CD14-positive monocyte (primary cell): ENCODE results near the gene MDK.

GRCh38 chr11:45266692-45267148 is 19.4 kb downstream of the SYT13 start:
- CAGE, long polyA plus RNA = no peak

GRCh38 chr11:45554537-45554980 is 110.9 kb downstream of the CHST1 start:
- CAGE, long polyA plus RNA = no peak

DNA sequence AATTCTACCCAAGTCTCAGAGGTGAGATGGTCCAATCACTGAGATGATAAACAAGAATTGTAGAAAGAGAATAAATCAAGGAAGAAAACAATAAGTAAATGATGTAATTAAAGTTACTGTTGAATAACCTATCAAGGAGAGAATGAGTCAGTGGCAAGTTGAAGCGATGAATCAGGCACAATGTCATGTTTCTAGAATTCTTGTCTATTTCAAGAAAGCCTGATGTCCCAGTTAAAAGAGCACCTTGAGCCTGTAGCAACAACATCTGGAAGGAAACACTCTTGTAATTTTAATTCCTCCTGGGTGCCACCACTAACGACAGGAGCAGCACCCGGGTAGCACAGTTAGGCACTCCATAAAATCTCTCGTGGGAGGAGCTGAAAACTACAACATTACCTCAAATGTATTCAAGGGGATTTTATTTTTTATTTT is 67.9 kb upstream of the SLC35C1 start:
- CAGE, long polyA plus RNA = no peak

DNA sequence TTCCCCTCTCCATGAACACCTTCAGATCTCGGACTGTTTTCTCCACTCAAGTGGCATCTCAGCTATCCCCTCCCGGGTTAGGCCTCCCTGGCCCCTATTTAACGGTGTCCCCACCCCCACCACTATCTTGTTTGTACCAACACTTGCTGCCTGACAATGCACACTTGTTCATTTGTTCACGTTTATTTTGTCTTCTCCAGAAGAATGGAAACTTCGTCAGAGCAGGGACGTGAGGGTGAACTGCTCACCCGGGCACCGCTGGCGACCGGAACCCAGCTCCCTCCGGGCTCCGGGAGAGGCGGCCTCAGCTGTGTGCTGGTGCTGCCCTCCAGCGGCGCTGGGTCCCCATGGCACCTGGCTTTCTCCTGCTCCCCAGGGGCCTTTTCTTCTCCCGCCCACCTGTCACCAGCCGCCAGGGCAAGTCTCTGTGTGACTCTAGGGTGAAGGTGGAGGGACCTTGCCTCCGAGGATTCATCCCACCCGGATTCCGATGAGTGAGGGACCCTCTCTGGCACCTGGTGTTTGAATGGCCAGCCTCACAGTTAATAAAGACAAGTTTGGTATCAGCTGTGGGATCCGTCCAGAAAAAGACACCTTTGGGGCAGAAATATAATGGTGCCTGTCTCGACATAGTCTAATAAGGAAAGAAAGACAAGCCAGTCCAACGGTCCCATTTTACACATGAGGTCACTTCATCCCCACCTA is 33.0 kb upstream of the SLC35C1 start:
- CAGE, long polyA plus RNA = no peak

- CAGE, long polyA plus RNA = no peak
Observed at GRCh38 chr11:45805556-45806309, 784 bp downstream of the SLC35C1 start.

DNA sequence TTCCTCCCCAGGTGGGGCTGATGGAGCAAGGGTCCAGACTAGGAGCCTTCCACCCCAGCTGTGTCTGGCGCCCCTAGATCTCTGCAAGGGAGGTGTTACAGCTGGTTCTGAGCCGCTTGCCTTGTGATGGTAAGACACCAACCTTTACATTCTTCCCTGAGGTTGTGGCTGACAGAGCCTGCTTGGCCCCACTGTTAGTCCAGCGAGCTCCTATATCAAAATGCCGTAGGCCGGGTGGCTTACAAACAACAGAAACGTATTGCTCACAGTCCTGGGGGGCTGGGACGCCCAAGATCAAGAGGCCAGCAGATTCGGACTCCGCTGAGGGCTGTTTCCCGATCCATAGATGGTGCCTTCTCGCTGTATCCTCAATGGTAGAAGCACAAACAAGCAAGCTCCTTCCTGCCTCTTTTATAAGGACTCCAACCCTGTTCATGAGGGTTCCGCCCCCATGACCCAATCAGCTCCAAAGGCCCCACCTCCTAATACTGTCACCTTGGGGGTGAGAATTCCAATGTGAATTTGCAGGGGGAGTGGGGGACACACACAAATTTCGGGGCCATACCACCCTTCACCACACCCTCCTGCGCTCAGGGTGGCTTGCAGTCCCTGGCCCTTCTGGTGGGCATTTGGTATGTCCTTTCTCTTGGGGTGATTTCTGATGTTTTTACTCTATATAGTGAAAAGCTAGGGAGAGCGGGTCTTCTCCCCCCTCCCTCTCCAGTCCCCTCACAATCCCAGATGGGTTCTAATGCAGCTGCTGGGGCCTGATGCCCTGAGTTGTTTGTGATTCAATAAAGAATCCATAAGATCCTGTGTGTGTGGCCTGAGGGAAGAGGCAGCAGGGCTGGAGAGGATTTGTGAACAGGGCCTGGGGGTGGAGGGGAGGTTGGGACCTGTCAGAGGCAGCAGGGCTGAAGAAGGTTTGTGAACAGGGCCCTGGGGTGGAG is 7.5 kb downstream of the SLC35C1 start:
- CAGE, long polyA plus RNA = no peak

GRCh38 chr11:45851927-45852511 is 4.7 kb downstream of the CRY2 start:
- CAGE, long polyA plus RNA = no peak

- CAGE, long polyA plus RNA = no peak
Observed at GRCh38 chr11:45857966-45859059, 11.0 kb downstream of the CRY2 start.

DNA sequence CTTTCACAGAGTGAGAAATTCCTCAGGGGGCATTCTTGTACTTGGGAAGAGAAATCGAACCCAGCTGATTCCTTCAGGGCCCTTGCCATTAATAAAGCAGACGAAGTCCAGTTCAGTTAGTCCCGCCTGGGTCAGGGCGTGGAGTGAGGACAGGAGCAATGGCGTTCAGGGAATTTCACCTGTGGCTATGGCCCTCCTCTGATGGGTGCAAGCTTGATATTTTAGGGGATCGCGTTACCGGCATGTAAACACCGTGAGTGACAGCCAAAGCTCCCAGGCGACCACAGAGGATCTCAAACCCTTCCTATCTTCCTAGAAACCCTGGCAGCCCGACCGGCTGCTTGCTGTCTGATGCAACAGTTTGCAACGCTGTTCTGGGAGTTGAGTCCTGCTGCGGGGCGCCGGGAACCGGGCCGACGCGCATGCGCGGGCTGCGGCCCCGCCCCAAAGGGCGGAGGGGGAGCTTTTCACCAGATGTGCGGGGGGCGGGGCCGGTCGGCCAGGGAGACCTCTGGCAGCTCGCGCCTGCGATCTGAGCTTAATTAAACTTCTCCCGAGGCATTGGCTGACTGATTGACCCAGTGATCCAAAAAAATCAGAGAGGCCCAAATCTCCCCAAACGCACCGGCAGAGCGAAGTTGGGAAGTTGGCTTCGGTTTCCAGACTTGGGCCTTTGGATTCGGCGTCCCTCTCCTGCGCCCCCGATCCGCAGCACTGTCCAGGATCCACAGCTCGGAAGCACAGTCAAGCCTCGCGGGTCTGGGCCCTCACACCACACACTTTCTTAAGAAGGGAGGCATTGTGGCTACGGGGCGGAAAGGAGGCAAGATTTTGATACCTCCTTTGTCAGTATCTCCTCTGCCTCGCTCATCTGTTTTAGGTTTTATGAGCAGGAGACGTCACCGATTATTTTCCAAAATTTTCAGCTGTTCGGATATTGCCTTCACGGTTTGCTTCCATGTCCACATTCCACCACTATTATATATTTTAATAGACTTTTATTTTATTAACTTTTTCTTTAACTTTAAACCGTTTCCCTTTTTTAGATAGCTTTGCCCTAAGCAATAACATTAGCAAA is 34.1 kb upstream of the CREB3L1 start:
- CAGE, long polyA plus RNA = no peak

DNA sequence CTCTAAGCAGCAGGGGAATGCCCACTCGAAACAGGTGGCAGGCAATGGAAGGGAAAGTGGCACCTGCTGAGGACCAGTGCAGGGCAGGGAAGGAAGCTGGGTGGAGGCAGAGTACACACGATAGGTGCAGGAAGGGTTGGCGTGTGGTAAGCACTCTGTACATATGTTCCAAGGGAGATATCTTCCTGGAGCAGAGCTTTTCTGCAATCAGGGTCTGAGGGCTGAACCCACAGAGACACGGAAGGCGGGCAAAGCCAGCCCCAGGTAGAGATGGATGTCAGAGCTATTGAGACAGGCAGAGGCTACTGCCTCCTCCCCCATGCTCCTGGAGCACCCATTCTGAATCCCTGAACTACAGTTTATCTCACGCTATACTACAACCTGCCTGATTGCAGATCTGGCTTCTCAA is 11.5 kb upstream of the CREB3L1 start:
- CAGE, long polyA plus RNA = no peak

- CAGE, long polyA plus RNA = start-site peak on the plus strand at chr11:46345427-46345475, 1,155 and 1,066 reads in 2 replicates
Observed at GRCh38 chr11:46345166-46345808, 2.0 kb upstream of the DGKZ start.

DNA sequence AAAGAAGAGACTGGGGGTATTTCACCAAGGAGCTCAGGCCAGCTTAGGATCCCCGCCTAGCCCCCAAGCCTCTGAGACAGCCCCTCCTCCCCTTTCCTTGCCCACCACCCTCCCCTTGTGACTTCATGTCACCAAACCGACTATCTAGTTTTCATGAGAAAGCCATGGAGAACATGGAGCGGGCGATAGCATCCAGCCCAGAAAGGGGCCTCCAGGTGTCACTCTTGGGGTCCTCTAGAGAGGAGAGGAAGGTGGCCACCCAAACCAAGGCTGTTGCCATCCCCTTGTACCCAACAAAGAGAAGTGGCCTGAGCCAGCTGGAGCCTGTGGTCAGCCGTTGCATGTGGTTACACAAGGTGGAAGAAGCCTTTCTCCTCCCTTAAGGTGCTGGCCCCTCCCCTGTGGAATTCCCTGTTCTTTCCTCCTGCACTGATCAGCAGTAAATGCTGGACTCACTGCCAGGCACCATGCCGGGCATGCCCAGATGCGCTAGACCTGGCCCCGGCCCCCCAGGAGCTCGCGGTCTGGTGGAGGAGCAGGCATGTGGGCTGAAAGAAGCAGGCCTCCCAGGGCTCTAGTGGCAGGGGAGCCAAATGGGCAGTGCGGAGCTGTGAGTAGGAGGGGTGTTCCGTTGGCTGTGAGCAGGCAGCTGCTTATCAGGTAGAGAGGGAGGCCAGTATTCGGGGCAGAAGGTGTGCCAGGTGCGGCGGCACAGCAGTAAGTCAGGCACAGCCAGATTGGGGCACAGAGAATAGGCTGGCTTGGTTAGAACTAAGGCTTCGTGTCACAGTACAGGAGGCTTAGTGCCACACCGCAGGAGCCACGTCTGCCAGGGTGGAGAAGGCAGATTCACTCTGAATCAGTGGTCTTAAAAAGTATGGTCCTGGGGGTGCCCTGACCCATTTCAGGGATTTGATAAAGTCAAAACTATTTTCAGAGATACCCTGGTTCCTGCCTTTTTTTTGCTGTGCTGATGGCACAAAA is 10.2 kb downstream of the DGKZ start:
- CAGE, long polyA plus RNA = no peak

- CAGE, long polyA plus RNA = no peak
Observed at GRCh38 chr11:46369378-46370103, 11.9 kb upstream of the MDK start.

DNA sequence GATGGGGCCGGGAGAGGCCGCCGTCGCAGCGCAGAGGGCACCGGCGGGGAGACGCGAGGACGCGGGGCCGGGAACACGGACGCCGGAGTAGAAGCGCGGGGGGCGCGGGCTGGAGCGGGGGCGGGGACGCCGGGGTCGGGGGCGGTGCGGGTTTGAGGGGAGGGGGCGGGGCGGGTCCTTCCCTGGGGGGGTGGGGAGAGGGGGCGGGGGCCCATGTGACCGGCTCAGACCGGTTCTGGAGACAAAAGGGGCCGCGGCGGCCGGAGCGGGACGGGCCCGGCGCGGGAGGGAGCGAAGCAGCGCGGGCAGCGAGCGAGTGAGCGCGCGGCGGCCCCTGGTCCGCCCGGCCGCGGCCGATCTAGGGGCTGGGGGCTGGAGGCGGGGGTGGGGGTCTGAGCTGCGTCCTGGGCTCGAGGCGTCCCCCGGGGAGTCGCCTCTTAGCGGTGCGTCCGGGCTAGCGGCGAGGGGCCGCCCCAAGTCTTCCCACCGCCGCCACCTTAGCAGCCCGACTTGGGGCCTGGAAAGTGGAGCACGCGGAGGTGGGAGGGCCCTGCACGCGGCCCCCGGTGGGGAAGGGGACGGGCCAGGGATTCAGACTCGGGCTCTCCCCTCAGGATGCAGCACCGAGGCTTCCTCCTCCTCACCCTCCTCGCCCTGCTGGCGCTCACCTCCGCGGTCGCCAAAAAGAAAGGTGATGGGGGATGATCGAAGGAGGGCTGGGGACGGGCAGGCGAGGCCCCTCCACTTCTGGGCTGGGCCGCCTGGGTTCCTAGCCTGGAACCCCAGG is at the start of gene MDK:
Gene MDK (plus strand): TSS at position 227 of the 787 bp plus-strand sequence.
- CAGE, long polyA plus RNA = no peak

DNA sequence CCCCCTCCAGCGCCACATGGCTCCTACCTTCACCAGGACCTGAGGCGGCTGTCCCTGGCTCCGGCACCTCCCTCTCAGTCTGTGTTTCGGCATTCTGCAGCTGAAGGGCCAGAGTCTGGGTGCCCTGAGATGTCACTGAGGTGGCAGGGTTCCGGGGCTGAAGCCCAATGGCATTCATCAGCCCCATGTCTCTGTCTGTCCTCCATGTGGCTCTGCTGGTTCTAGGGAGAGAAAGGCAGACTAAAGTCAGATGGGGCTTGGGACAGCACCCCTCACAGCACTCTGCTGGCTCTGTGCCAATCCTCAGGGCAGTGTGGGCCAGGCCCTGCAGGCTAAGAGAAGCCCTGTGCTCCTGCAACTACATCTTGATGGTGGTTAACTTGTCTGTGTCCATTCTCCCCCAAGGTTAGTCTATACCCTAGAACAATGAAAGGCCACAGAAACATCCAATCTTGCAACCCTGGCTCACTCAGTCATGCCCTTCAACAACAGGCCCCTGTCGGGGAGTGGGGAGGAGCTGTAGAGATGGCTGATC is 17.0 kb upstream of the CHRM4 start:
- CAGE, long polyA plus RNA = no peak

- CAGE, long polyA plus RNA = no peak
Observed at GRCh38 chr11:46698516-46699119, 1.8 kb downstream of the ARHGAP1 start.

DNA sequence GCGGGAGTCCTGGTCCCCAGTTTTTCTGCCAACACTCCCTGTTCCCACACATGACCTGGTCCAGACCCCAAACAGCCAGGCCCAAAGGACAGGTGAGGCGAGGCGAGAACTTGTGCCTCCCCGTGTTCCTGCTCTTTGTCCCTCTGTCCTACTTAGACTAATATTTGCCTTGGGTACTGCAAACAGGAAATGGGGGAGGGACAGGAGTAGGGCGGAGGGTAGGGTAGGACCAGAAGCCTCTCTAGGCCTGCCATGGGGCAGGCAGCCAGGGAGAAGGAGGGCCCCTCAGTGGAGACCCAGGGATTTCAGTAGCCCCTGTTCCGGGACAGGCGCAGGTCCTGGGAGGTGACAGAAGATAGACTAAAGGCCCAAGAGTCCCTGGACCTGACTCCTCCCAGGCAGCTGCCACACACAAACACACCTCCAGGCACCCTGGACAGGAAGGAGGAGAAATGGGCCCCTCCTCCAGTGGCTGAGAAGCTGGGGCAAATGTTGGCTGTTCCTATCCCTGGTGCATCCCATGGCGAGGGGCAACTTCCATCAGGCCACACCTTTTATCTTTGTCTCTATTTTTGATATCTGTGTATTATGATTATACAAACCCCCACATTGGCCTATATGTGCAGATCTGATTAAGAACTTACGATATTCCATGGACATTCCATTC is 719 bp upstream of the F2 start:
- CAGE, long polyA plus RNA = no peak

DNA sequence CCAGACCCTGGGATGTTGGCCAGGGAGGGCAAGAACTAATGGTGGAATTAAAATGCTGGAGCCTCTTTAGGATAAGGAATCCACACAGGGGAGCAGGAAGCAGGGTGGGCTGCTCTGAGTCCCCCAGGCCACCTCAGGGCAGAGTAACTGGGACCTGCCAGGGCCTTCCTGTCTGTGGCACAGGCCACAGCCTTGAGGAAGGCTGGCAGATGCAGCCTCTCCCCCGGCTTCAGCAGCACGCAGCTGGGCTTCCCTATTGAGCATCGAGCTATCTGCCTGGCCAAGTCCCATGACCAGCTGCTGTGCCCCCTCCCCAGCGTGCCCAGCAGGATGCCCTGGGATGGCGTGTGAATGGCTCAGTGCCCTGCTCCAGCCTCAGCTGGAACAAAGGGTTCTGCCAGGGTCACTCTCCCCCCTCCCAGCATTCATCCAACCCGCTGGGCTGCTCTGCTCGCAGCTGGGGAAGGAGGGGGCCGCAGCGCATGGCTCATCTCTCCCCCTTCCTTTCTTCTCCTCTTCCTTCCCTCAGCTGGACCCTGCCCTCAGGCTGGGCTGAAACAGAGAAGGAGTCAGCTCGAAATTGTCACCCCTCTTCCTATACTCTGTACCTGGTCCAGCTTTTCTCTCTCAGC is 14.6 kb downstream of the LRP4 start:
- CAGE, long polyA plus RNA = no peak

GRCh38 chr11:47012028-47012492 is 75.5 kb downstream of the CSTPP1 start:
- CAGE, long polyA plus RNA = no peak

DNA sequence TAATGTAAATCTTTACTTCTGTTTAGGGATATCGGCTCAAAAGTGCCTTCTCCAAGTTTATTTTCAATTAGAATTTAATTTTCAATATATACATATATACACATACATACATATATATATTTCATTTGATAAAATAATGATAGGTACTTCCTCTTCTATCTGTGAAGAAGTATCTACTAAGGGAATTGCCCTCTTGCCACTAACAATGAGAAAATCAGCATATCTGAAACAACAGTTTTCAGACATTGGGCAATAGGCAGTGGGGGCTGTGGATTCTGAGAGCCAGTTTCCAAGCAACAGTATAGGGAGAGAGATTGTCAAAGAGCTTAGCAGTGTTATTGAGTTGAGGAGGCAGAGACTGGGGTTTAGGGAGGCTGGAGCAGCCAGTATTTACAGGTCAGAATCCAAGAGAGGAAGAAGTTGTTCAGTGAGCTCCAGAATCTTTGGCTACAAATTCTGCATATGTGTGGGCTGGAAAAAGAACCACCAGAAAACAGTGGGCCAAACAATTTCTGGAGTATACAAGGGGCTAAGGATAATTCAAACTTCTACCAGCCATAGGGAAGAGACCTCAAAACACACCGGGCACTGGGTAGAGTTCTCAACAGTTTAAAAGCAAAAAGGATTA is 119.3 kb downstream of the ARFGAP2 start:
- CAGE, long polyA plus RNA = no peak